ENCODE results near the genes DDR1, CDSN, HLA-C and LTB.

- PRO-cap, result no peak
Observed at GRCh38 chr6:30703239-30704297, 12.8 kb upstream of the NRM start.

GRCh38 chr6:30759466-30760120 lies 15.2 kb upstream of the IER3 start:
- PRO-cap, result no peak

GRCh38 chr6:30843865-30844555 lies 40.3 kb upstream of the DDR1 start:
- PRO-cap, result no peak

DNA sequence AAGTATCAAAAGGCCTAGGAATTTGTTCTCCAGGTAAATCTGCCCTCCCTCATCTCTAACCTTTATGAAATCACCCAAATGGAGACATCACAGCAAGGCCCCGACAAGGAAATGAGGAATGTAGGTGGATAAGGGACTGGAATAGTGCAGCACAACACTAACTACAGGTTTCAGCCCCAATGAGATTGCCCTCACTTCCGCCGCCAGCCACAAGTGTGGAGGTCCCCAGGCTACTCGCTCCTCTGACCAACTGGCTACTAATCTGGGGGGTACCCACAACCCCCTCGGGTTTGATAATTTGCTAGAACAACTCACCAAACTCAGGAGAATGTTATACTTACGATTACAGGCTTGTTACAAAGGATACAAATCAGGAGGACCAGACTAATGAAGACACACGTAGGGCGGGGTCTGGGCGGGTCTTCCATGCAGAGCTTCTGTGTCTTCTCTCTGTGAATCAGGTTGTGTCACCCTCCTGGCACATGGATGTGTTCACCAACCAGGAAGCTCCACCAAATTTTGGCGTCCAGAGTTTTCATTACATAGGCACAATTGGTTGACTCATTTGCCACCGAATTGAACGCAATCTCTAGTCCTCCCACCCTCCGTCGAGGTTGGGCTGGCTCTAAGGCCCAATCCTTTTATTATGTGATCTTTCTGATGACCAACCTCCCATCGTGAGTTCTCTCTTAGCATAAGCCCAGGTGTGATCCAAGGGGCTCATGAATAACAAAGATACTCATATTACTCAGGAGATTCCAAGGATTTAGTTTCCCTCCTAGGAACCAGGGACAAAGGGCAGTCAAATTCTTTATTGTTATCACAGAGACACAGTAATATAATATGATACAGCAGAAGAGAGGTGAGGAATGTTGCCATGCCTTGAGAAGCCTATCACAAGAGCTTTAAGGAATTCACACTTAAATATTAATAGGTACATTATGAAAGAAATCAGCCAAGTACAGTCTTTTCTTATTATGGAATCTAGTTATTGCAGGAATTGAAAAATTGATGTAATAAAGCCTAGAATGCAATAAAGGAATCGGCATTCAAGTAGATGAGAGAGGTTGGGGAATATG lies 36.4 kb upstream of the DDR1 start:
- PRO-cap, result no peak

GRCh38 chr6:30875286-30875907 lies 8.9 kb upstream of the DDR1 start:
- PRO-cap, result no peak

GRCh38 chr6:30877306-30878214 lies 6.8 kb upstream of the DDR1 start:
- PRO-cap, result bidirectional peak, plus-strand start at chr6:30877955, minus-strand start at chr6:30877826

- PRO-cap, result bidirectional peak, plus-strand start at chr6:30884527, minus-strand start at chr6:30884423
Observed at GRCh38 chr6:30883655-30884743, at the start of gene DDR1. DDR1 (plus strand) TSS chr6:30884519.

DNA sequence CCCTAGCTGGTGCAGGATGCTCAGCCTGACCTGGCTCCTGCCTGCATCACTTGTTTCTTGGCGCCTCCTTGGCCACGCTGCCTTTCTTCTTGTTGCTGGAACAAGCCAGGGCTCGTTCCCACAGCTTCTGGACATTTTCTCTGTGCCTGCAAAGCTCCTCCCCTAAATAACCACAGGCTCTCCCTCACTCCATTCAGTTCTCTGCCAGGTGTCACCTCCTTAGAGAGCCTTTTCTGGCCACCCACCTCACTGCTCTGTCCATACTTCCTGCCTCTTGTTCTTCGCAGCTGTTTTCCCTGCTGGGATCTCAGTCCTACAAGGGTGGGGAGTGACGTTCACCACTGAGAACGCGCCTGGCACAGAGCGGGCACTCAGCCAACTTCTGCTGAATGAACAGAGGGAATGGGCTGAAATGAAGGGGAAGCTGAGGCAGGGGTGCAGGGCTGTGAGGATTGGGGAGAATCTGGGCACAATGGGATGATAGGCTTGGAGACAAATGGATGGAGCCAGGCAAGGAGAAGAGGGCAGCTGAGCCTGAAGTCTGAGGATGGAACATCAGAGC lies 6.0 kb downstream of the DDR1 start:
- PRO-cap, result no peak

DNA sequence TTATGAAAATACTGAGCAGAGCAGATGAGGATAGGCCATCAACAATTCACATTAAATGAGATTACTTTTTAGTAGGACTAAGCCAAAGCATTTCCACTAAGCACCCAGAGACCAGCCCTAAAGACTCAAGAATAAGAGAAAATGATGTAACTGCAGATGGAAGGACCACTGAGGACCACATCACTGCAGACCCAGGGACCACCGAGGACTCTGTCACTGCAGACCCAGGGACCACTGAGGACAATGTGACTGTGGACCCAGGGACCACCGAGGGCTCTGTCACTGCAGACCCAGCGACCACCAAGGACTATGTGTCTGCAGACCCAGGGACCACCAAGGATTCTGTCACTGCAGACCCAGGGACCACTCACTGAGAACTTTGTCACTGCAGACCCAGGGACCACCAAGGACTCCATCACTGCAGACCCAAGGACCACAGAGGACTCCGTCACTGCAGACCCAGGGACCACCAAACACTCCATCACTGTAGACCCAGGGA lies 45.9 kb downstream of the MUC22 start:
- PRO-cap, result no peak

- PRO-cap, result no peak
Observed at GRCh38 chr6:31072652-31073043, 39.7 kb downstream of the C6orf15 start.

- PRO-cap, result no peak
Observed at GRCh38 chr6:31086700-31087114, 25.7 kb downstream of the C6orf15 start.

DNA sequence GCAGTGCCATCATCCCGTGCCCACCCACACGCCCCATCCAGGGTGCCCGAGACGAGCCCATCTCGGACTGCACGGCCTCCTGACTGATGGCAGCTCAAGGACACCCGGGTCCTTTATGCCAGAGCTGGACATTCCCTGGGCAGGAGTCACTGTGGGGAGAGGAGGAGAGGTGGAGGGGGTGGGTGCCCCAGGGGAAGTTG lies at the start of gene CDSN:
Gene CDSN, minus strand, starts transcription at position 88 of the 200 bp plus-strand sequence.
- PRO-cap, result no peak

DNA sequence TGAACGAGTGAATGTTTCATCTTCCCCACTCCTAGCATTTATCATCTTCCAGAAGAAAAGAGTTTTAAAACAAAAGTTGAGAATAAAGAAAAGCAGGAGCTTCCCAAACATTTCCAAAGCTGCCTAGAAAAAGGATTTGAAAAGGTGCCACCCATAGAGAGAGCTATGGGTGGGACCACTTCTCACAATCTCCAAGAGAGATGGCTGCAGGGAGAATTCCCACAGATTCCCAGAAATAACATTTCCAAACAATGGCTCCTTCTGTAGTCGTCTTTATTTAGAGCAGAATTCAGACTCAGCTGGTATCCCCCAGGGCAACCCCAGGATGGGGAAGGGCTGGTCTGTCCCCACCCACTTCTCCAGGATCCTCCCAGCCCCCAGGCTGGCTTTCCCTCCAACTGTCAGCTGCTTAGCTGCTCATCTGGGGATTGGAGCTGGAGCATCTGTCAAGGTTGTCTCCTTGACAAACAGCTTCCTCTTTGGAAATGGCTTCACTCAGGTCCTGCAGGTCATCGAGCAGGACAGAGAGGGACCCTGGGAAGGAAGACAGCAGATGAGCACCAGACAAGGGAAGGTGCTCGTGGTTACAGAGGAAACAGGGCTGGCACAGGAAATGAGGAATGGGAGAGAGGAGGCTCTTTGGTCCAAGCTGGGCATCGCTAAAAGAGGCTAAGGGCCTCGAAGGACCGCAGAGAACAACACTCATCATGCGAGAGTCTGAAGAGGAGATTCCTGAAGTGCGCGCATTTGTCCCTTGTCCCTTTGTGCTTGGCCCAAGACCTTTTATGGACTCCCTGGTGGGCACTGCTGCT lies 3.5 kb upstream of the PSORS1C2 start:
- PRO-cap, result no peak

DNA sequence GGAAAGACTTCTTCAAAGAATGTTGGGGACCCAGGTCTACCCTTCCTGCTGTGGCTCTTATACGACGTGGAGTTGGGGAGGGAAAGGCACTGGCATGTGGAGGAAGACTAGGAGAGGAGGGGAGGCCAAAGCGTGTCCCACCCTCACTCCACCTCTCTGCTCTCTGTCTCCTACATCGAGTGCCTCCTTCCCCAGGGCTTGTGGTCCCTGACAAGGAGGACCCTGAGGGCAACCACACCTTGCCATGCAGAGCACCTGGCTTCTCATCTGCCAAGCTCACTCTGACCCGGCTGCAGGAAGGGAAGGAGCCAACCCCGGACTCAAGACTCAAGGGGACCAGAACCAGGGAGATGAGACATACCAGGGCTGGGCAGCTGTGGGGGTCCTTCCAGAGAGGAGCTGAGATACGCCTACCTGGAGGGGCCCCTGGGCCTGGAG lies 31.7 kb upstream of the POU5F1 start:
- PRO-cap, result no peak

- PRO-cap, result no peak
Observed at GRCh38 chr6:31205657-31206286, 35.3 kb upstream of the POU5F1 start.

DNA sequence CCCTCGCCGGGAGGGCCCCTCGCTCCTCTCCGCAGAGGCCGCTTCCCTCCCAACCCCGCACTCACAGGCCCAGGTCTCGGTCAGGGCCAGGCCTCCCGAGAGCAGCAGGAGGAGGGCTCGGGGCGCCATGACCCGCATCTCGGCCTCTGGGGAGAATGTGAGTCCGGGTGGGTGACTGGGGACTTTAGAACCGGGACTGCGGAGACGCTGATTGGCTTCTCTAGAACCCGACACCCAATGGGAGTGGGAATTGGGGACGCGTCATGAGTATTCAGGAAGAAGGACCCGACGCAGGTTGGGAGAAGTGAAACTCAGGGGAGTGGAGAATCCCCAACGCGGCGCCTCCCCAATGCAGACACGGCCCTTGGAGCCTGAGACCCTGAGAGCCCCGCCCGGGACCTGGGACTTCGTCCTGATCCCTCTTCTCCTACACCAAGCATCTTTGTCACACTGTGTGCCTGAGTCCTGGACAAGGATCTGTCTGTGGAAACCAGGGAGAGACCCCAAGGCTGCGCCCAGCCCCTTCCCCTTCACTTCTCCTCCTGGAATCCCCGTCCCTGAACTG lies at the start of gene HLA-C:
Gene HLA-C, minus strand, starts transcription at position 159 of the 565 bp plus-strand sequence.
- PRO-cap, result no peak

DNA sequence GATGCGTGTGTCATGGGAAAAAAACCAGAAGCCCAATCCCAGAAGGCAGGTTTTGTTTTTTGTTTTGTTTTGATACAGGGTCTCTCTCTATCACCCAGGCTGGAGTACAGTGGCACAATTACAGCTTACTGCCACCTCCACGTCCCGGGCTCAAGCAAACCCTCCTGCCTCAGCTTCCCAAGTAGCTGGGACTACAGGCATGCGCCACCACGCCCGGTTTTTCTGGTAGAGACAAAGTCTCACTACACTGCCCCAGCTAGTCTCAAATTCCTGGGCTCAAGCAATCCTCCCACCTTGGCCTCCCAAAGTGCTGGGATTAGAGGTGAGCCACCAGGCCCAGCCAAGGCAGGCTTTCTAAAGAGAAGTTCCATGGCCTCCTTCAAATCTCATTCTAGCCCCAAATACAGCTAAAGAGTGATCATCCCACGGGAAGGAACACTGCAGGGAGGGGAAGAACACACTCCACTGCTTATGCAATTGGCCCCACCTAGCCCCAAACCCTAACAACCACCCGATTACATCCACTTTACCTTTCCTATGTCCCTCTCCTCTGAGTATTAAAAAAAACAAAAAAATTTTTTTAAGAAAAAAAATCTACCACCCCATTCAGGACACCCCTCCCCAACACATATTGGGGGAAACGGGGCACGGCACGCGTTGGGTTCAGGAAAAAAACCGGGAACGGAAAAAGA lies 5.3 kb downstream of the MCCD1 start:
- PRO-cap, result no peak

DNA sequence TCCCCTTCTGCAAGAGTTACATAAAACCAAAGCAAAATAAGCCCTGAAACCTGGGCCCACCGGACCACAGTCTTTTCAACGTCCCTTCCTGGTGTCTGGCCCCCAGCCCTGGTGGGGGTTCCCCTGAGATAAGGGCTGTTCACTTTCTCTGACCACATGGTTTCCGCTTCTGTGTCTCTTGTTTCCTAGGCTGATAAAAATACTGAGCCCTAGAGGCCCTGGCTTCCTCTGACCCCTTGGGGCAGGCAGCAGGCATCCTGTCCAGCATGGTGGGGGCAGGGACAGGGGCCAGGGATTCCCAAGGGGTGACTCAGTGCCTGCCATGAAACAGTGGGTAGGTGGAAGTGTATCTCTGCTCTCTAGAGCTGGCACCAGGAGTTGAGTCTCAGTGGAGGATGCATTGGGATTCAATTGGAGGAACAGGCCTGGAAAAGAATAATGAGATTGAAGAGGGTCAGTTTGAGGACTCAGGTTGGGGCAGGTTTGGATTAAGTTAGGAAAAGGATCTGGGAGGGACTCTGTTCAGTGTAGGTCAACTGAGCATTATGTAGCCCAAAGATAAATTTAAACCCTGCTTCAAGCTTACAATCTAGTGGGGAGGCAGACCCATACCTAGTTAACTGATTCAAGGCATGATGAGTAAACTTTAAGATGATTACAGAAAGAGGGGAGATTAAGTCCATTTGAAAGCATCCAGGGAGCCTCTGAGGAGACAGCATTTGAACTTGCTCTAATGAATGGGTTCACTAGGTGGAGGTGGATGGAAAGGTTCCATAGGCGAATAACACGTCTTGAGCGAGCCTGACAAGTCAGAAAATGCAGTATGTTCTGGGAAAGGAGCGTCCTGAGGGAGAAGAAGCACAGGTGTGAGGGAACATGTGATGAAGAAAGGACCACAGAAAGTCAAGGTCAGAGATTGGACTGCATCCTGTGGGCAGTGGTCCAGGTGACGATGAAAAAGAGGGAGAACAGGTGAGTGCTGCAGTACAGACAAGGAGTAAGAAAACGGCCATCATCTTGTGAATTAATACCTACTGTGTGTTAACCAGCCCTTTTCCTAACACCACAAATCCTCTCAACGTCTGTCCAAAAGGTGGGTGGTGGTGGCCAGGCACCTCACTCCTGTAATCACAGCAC lies 11.4 kb upstream of the LTA start:
- PRO-cap, result no peak

- PRO-cap, result no peak
Observed at GRCh38 chr6:31582148-31582829, at the start of gene LTB. LTB (minus strand) TSS chr6:31582424.

DNA sequence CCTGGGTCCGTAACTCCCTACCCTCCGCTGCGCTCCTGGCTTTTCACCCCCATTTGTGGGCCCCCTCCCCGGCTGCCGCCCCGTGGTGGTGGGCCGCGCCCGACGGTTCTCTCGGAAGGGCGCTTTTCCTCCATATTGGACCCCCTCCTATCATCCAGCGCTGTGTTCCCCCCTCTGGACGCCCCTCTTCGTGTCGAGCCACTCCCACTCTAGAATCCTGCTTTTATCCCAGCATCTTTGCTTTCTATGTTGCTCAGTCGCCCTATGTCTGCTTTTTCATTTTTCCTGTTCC lies 557 bp downstream of the PRRC2A start:
- PRO-cap, result no peak